Hepatocyte (in vitro differentiated cells and primary cell): ENCODE data around the genes TLN2 and LACTB.

DNA sequence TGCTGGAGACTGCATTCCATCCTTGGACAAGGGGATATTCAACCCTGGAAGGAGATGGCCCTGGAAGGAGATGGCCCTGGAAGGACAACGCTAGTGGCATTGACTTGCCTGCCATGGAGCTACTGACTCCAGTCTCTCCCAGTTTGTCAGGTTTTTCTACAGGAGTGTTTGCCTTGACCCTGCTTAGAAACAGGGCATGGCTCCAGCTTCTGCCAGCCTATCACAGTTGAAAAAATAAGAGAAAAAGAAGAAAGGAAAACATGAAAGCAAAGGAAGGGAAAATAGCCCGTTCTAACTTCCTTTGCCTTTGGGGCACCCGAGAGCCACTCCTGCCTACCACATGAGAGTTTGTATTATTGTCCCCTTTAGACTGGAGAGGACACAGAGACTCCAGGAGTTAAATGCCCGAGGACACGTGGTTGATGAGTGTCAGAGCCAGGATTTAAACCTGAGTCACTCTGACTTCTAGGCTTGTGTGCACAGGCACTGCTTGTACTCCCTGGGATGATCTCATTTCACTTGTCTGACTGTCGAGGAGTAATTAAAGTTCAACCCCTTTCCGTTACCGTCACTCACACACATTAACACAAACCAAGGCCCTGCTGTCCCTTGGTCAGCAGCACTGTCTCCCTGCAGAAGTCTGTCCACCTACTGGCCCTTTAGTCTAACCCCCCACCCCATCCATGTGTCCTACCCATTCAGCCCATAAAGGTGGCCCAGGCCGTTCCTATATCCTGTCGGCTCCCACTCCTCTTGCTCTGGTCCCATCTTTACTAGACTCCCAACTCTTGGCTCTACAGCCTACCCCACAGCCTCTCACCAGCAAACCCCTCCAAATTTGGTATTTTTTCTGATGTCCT lies 46.1 kb downstream of the C2CD4A start:
- RAMPAGE, long total RNA, result no peak
- RRBS, result no CpG with 5 or more reads among the region's 10 CpGs

DNA sequence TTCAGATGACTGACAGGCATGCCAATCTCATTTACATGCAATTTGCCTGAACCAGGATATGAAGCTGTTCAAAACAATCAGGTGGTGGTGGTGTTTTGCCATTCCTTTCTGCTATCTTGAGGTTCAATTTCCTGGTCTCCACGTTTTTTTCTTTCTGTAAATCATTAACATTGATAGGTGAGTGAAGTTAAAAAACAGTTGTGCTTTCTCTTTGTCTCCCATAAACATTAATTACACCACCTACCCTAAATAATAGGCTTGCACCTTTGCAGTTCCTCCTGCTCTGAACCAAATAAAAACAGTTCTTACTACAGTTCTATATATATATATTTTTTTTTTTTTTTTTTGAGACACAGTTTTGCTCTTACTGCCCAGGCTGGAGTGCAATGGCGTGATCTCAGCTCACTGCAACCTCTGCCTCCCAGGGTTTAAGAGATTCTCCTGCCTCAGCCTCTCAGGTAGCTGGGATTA lies 49.1 kb downstream of the C2CD4B start:
- RAMPAGE, long total RNA, result no peak
- RRBS, result no CpG with 5 or more reads among the region's 2 CpGs

GRCh38 chr15:62135264-62136240 lies 29.5 kb downstream of the C2CD4B start:
- RAMPAGE, long total RNA, result no peak
- RRBS, result no CpG with 5 or more reads among the region's 11 CpGs

DNA sequence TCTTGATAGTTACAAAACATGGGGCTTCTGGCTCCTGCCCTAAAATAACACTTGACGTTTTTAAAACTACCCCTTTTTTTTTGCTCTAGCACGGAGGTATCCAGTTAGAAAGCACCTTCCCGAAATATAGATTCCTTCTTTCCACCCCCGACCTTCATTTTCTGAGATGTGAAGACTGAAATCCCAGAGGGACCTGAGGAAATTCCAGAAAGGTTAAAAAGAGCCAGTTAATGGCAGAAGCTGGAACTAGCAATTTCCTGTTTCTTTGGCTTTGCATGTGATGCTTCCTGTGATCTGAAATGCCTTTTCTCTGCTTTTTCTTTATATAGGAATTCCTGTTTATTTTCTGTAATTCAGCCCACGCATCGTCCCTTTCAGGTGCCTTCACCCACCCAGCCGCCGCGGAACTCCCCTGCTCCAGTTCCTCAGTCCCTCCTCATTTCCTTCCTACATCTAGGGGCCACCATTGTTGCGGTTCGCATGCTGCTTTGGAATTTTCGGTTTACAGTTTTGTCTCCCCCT lies 937 bp upstream of the C2CD4B start:
- RAMPAGE, long total RNA, result no peak
- RRBS, result no CpG with 5 or more reads among the region's 12 CpGs

GRCh38 chr15:62390243-62390707 lies at the start of gene TLN2:
TSS of gene TLN2 (plus strand) at chr15:62390550.
- RAMPAGE, long total RNA, result no peak
- RRBS, result under 1% methylated on average over 40 of the region's 59 CpGs

GRCh38 chr15:62464890-62465605 lies 74.7 kb downstream of the TLN2 start:
- RAMPAGE, long total RNA, result no peak
- RRBS, result no CpG with 5 or more reads among the region's 16 CpGs

- RAMPAGE, long total RNA, result no peak
- RRBS, result no CpG with 5 or more reads among the region's 9 CpGs
Measured at GRCh38 chr15:62816053-62816636, 226.4 kb upstream of the TPM1 start.

- RAMPAGE, long total RNA, result no peak
- RRBS, result no CpG with 5 or more reads among the region's 10 CpGs
Measured at GRCh38 chr15:62835282-62835724, 207.2 kb upstream of the TPM1 start.

DNA sequence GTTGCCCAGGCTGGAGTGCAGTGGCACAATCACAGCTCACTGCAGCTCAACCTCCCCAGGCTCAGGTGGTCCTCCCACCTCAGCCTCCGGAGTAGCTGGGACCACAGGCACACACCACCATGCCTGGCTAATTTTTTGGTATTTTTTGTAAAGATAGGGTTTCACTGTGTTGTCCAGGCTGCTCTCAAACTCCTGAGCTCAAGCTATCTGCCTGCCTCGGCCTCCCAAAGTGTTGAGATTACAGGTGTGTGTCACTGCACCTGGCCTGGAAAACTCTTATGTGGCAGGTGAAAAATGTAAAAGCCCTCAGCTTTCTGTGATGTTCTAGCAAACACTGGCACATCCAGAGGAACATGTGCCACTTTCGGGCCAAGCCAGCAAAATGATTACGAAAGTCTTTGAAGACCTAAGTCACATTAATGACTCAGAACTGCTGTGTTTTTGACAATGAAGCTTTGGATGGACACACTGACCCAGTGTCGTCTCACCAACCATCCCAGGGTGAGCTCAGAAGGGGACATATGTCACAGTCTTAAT lies 189.3 kb upstream of the TPM1 start:
- RAMPAGE, long total RNA, result no peak
- RRBS, result no CpG with 5 or more reads among the region's 5 CpGs

- RAMPAGE, long total RNA, result no peak
- RRBS, result no CpG with 5 or more reads among the region's 19 CpGs
Measured at GRCh38 chr15:62874845-62875718, 167.5 kb upstream of the TPM1 start.

DNA sequence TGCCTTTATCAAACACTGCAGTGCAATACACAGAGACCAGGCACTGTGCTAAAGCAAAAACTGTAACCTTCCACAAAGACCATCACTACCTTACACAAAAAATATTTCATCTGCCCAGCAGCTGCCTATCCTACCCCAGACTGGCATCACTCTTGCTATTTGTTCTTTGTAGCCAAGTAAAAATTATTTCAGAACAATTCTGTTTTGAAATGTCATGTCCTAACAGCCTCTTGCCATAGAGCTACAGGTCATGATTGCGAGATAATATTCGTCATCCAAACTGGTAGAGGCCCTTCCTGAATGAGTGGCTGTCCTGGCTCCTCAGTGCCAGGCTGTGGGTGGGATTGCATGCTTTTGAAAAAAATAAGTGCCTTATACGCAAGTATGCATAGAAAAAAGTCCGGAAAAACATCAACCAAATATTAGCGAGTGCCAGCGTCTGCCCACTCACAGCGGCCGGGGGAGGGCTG lies 142.2 kb upstream of the TPM1 start:
- RAMPAGE, long total RNA, result no peak
- RRBS, result 98% methylated on average over 5 of the region's 8 CpGs

DNA sequence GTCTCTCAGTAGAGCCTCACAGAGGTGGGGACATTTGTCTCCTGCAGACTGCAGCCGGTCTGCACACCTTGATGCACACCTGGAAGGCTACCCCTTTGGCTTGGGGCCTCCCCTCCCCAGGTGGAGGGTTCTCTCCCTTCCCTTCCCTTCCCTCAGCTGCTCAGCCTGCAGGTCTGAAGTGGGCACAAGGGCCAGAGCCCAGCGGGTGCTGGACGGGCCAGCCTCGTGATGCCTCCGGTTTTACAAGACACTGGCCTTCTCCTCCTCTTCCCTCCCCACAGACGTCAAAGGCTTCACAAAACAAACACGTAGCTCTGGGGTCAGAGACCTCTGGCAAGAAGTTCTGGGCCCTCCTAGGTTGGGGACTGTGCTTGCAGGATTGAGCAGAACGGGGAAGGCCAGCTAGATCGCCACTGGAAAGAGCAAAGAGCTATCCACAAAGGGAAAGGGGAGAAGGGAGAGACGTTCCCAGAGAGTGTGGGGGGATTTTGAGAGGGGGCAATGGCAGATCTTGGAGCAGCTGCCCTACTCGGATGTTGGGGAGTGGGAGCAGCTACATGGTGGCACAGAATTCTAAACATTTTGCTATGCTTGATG lies 81.4 kb upstream of the TPM1 start:
- RAMPAGE, long total RNA, result no peak
- RRBS, result no CpG with 5 or more reads among the region's 11 CpGs

- RAMPAGE, long total RNA, result no peak
- RRBS, result no CpG with 5 or more reads among the region's 8 CpGs
Measured at GRCh38 chr15:63011141-63011838, 31.3 kb upstream of the TPM1 start.

- RAMPAGE, long total RNA, result no peak
- RRBS, result no CpG with 5 or more reads among the region's 7 CpGs
Measured at GRCh38 chr15:63047082-63047848, 4.7 kb downstream of the TPM1 start.

- RAMPAGE, long total RNA, result no peak
- RRBS, result no CpG with 5 or more reads among the region's 5 CpGs
Measured at GRCh38 chr15:63051144-63051806, 8.7 kb downstream of the TPM1 start.

GRCh38 chr15:63059368-63060244 lies 17.1 kb downstream of the TPM1 start:
- RAMPAGE, long total RNA, result no peak
- RRBS, result no CpG with 5 or more reads among the region's 10 CpGs

GRCh38 chr15:63060532-63061028 lies 18.0 kb downstream of the TPM1 start:
- RAMPAGE, long total RNA, result no peak
- RRBS, result 93% methylated on average over 3 of the region's 9 CpGs

- RAMPAGE, long total RNA, result no peak
- RRBS, result no CpG with 5 or more reads among the region's 13 CpGs
Measured at GRCh38 chr15:63067748-63068625, 25.4 kb downstream of the TPM1 start.

DNA sequence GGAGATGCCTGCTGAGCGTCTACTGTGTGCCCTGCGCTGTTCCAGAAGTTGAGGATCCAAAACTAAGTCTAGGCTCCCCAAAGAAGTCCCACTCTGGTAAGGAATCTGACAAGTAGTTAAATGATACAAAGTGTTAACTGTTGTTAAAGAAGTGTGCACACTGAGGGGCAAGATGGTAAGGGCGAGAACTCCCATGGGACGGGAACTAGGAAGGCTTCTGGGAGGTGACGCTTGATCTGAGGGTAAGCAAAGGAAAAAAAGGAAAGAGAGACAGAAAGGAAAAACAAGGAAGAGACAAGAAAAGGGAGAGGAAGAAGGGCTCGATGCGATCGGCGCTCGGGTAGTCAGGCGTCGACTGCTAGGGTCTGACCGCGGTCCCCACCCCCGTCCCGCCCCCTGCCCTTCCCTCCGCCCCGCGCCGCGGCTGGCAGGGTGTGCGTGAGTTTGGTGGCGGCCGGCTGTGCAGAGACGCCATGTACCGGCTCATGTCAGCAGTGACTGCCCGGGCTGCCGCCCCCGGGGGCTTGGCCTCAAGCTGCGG lies at the start of gene LACTB:
TSS of gene LACTB (plus strand) at position 463 of the 541 bp plus-strand sequence.
- RAMPAGE, long total RNA, result no peak
- RRBS, result 2% methylated on average over 2 of the region's 30 CpGs

- RAMPAGE, long total RNA, result no peak
- RRBS, result no CpG with 5 or more reads among the region's 38 CpGs
Measured at GRCh38 chr15:63188814-63189463, 467 bp upstream of the RAB8B start.